ENCODE data around the gene UBC.

- RRBS, result no CpG with 5 or more reads among the region's 9 CpGs
Measured at GRCh38 chr12:124684473-124684895, 117.1 kb upstream of the NCOR2 start.

DNA sequence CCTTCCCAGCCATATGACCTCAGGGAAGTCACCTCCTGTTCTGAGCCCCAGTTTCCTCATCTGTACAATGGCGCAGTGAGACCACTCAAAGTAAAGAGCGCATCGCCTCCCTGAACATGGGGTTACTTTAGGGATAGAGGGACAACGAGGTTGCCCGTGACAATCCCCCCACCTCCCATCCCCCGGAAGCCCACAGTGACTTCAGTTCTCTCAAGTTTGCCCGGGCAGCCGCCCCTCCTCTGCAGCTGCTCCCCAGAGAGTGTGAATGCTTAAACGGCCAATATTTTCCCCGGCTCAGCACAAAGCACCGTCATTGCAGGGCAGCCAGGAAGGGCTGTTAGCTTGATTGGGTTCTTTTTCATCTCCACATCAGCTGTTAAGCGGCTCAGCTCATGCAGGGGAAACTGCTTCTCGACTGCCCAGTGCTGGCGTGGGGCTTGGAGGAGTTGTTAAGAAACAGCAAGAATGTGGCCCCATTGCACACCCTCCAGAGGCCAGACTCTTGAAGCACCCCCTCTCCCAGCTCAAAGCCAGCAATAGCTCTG is 120.5 kb upstream of the NCOR2 start:
- RRBS, result 6% methylated on average over 5 of the region's 14 CpGs

DNA sequence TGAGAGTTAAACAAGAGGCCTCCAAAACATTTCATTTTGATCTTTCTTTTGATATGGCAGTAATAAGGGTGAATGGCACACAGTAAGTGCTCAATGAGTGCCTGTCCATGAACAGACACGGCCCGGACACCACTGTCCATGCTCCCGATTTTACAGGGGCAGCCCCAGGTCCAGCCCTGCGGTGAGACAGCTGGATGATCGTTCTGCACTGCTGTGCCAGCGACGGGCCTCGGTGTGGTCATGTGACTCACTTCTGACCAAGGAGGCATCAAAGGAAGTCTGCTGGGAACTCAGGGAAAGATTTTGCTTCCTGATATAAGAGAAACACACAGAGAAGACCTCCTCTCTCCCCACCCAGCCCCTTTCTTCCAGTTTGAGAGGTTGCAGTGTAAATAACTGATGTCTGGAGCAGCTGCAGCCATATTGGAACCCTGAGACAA is 126.7 kb downstream of the SCARB1 start:
- RRBS, result no CpG with 5 or more reads among the region's 8 CpGs

- RRBS, result no CpG with 5 or more reads among the region's 14 CpGs
Measured at GRCh38 chr12:124741851-124742497, 121.7 kb downstream of the SCARB1 start.

DNA sequence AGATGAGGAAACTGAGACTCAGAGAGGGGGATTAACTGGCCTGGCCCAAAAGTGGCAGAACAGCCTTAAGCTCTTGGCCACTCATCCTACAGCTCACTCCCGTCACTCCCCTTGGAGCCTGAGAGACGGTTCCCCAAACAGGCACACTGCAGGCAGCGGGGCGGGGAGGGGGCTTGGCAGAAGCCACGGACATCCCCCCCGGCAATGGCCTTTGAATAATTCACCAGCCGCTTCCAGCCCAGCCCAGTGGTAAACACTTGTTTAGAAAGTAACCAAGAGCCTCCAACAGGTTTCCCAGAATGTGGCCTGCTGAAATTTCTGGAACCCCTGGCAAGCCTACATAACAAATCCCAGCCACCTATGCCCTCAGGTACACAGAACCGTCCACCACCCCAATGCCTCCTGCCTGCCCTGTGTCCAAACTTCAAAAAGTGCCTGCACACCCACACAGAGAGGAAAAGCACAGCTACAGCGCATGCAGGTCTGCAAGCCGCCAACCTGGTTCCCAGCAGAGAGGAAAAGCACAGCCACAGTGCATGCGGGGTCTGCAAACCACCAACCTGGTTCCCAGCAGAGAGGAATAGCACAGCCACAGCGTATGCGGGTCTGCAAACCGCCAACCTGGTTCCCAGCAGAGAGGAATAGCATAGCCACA is 113.7 kb downstream of the SCARB1 start:
- RRBS, result no CpG with 5 or more reads among the region's 14 CpGs

- RRBS, result no CpG with 5 or more reads among the region's 7 CpGs
Measured at GRCh38 chr12:124836737-124837616, 26.7 kb downstream of the SCARB1 start.

- RRBS, result under 1% methylated on average over 11 of the region's 41 CpGs
Measured at GRCh38 chr12:124862665-124863543, 760 bp downstream of the SCARB1 start.

DNA sequence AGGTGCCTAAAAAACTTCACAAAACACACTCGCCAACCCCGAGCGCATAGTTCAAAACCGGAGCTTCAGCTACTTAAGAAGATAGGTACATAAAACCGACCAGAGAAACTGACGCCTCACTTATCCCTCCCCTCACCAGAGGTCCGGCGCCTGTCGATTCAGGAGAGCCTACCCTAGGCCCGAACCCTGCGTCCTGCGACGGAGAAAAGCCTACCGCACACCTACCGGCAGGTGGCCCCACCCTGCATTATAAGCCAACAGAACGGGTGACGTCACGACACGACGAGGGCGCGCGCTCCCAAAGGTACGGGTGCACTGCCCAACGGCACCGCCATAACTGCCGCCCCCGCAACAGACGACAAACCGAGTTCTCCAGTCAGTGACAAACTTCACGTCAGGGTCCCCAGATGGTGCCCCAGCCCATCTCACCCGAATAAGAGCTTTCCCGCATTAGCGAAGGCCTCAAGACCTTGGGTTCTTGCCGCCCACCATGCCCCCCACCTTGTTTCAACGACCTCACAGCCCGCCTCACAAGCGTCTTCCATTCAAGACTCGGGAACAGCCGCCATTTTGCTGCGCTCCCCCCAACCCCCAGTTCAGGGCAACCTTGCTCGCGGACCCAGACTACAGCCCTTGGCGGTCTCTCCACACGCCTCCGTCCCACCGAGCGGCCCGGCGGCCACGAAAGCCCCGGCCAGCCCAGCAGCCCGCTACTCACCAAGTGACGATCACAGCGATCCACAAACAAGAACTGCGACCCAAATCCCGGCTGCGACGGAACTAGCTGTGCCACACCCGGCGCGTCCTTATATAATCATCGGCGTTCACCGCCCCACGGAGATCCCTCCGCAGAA is at the start of gene UBC:
Gene UBC, minus strand, starts transcription at position 782 of the 854 bp plus-strand sequence.
- RRBS, result 2% methylated on average over 15 of the region's 67 CpGs

DNA sequence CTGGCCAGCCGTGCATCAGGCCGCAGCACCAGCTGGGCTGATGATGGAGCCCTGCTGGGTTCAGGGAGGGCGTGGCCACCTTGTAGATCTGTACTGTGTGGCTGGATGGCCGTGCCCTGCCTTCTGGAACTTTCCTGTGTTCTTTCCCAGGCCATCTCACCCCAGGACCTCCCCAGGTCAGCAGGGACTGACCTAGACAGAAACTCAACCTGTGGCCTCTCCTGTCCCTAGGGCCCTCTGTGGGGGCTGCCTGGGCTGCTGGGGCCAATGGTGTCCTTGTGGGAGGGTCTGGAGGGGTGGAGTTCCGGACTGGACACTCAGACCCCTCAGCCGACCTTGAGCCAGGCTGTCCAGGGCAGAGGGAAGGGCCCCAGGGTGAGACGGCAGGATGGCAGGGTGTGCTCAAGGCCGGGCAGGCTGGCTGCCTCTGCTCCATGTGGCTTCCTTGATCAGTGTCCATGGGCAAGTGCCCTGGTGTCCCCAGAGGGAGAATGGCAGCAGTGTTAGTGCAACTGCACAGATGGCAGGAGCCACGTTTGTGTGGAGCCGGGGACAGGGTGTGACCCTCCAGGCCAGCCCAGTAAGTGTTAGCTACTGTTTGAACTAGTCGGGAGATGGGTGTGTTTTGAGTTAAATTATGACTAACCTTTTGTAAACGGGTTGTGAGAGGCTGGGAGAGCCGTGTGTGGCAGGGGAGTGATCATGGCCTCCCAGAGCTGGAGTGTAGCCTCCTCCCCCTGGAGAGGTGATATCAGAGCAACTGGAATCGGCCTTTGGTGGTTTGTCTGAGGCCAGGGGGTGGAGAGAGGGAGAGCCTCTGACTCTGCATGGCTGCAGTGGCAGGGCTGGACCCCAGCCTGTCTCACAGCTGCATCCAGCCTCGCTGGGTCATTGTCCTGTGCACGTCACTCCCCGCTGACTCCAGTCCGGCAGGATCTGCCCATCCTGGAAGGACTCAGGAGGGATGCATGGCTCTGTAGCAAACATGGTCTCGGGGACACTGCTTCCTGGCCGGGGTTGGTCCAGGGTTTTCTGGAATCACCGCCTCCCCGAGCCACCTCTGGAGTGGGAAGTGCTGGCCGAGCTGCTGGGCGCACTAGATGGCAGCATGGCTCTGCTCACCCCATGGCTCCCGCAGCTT is 27.7 kb downstream of the AACS start:
- RRBS, result 78% methylated on average over 5 of the region's 25 CpGs

GRCh38 chr12:125330805-125331325 is 144.7 kb downstream of the TMEM132B start:
- RRBS, result 1% methylated on average over 10 of the region's 29 CpGs

- RRBS, result no CpG with 5 or more reads among the region's 8 CpGs
Measured at GRCh38 chr12:125890987-125891446, 704.8 kb downstream of the TMEM132B start.

- RRBS, result no CpG with 5 or more reads among the region's 10 CpGs
Measured at GRCh38 chr12:125982619-125983045, 796.4 kb downstream of the TMEM132B start.

DNA sequence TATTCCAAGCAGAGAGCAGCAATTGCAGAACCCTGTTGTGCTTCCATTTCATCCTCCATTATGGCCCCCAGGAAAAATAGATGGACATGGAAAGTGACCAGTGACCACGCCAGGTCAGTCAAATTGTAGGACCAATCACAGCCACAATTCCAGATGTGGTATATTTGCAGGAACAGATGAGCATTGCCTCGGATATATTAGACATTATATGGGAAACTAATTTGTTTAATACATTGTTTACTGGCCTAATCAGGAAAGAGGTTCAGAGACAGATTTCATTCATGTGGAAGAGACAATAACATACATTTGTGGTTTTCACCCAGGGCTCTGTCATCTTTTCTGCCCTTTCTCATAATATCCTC is 664.3 kb upstream of the TMEM132C start:
- RRBS, result no CpG with 5 or more reads among the region's 2 CpGs

DNA sequence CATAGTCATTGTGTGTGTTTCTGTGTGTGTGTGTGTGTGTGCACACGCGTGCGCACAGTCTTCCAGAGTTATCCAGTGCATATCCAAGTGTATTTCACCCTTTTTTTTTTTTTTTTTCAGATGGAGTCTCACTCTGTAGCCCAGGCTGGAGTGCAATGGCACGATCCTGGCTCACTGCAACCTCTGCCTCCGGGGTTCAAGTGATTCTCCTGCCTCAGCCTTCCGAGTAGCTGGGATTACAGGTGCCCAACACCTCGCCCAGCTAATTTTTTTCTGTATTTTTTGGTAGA is 558.9 kb upstream of the TMEM132C start:
- RRBS, result no CpG with 5 or more reads among the region's 7 CpGs

- RRBS, result no CpG with 5 or more reads among the region's 7 CpGs
Measured at GRCh38 chr12:128191629-128192057, 75.3 kb upstream of the TMEM132C start.

DNA sequence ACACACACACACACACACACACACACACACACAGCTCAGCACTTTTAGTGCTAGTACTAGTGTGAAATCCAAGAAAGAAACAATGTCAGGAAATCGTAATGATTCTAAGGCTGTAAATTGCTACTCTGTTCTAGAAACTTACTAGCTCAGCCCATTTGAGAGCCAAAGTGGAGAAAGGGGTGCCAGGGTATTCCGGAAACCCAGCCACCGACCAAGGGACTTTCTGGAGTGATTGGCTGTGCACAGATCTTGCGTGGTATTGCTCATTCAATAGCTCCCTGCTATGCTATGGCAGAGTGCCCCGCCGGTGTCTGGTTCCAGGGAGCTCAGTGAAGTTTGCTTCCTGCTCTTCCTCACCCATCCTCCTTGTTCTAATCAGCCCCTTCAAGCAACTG is 219.9 kb downstream of the TMEM132C start:
- RRBS, result 93% methylated on average over 2 of the region's 6 CpGs

GRCh38 chr12:128973920-128974803 is 120.9 kb downstream of the GLT1D1 start:
- RRBS, result 84% methylated on average over 3 of the region's 21 CpGs

DNA sequence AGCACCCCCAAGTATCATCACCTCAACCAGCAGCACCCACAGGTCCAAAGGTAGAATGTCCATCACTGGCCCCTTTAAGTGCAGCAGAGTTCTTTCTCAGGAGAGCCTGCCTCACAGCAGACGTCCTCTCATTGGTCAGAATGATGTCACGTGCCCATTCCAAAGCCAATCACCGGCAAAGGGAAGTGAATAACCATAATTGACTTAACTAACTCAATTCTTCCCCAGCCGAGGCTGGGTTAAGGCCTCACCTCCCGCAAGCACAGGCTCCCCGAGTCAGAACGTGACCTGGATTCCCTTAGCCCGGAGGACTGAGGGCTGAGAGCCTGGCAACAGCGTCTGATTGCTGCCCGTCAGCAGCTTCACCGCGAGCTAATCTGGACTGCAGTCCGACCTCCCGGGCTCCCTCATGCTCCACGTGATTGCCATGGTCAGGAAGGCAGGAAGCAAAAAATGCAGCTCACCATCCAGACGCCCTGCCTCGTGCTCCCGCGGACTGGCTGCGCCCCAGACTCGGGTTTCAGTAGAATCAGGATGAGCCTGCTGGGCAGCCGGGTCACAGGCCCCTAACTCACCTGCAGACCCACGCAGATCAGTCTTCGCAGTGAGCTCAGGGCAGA is 92.1 kb upstream of the FZD10 start:
- RRBS, result 6% methylated on average over 8 of the region's 24 CpGs

DNA sequence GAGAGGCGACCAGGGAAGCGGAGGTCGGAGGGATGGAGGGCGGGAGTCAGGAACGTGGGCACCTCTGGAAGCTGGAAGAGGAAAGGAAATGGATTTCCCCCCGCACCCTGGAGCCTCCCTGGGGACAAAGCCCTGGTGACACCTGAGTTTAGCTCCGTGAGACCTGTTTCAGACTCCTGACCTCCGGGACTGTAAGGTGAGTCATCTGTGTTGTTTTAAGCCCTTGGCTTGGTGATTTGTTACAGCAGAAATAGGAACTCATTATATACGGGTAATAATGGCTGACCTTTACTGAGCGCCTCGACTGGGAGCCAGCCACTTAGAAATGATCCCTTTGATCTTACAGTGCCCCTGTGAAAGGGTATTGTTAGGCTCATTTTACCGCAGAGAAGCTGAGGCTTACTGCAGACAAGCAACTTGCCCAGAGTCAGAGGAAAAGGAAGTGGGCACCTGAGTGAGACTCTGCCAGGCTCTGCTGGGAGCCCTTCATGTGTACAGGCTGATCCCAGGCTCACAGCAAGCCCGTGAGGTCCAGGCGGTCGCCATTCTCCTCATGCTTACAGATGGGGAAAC is 29.2 kb upstream of the FZD10 start:
- RRBS, result no CpG with 5 or more reads among the region's 15 CpGs

DNA sequence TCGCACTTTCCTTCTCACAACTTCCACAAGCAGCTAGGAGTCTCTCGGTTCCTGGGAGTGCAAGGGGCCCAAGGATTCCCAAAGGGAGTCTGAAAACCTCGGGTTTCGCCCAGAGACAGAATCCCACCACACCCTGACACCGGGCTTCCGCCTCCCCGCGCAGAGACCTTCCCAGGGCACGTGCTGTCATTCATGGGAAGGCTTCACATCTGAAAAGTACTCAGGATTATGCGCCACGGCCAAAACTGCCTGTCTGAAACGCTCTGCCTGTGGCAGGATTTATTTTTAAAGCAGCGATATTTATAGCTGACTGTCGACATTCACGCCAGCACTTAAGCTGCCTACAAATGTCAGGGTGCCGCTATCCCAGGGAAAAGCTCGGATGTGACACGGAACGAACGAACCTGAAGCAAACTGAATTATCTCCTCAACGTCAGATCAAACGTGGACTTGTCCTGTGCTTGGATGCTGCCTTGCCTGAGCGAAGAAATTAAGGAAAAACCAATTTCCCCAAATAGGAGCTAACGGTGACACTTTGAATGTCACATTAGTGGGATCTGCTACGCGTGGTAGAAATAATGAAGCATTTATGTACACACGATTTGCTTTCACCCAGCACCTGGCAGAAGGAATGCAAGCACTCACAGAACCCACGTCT is 154.0 kb downstream of the PIWIL1 start:
- RRBS, result no CpG with 5 or more reads among the region's 28 CpGs

Data from retinal pigment epithelial cell (primary cell).